ENCODE results near the genes TPSG1, UNKL and RPS2.

GRCh38 chr16:1098625-1099155 is 2.6 kb upstream of the C1QTNF8 start:
- PRO-cap: no peak
- RAMPAGE, long total RNA: no peak

DNA sequence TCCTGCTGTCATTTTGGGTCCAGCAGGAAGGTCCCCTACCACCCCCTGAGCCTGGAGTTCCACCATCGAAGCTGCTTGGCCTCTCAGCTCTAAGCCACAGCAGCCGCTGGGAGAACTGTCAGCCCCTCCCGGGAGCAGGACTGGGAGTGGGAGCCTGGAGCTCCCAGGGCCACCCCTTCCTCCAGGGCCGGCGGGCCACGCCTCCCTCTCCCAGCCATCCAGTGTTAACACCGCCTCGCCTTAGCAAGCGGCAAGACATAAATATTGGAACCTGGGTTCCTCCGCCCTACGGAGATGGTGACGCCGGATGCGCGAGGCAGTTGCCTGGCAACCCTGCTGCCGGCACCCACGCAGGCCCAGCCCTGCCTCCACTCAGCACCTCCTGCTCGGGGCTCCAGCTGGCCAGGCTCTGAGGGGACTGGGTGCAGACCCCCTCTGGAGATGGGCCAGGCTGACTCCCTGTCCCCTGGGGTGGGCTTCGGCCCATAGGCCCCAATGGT is 27.5 kb upstream of the CACNA1H start:
- PRO-cap: no peak
- RAMPAGE, long total RNA: no peak

GRCh38 chr16:1144981-1145824 is 7.7 kb upstream of the CACNA1H start:
- PRO-cap: unidirectional peak, plus-strand start at chr16:1145566
- RAMPAGE, long total RNA: no peak

DNA sequence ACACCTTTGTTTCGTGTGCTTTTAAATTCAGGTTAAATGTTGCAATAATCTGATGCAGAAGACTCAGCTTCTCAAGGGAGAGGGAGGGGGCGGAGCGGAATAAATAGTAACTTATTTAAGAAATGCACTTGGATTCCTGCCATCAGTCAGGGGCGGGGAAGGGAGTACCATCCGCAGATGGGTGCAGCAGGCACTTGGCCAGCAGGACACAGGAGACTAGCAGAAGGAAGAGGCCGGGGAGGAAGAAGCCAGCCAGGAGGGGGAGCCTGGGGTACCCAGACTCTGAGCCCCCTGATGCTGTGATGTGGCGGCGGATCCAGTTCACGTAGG is 3.5 kb downstream of the TPSG1 start:
- PRO-cap: no peak
- RAMPAGE, long total RNA: no peak

- PRO-cap: no peak
- RAMPAGE, long total RNA: no peak
Measured at GRCh38 chr16:1225078-1225556, at the start of gene TPSG1. Gene TPSG1, minus strand, starts transcription at chr16:1225268.

DNA sequence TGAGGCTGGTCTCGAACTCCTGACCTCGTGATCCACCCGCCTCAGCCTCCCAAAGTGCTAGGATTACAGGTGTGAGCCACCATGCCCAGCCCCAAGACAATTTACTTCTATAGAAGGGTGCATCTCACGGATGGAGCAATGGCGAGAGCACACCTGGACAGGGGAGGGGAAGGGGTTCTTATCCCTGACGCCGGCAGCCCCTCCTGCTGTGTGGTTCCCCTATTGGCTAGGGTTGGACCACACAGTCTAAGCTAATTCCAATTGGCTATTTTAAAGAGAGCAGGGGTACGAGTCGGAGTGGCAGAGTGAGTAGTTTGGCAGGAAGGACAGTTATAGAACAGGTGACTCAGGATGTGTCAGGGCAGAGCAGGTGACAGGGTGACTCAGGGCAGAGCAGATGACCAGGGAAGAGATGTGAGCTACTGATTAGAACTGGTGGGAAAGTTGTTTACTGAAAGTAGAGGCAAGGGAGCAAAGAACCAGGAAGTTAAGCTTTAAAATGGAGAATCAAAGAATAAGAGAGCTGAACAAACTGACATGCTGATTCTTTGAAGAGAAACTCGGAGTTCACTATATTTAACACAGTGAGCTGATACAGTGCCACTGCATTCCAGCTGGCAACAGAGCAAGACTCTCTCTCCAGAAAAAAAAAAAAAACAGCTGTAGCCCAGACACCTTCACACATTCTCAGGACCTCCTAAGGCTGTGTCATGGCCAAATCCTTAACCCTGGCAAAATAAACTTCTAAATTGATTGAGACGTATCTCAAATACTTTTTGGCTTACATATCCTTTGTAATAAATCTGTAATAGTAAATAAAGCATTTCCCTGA is 12.5 kb upstream of the UBE2I start:
- PRO-cap: no peak
- RAMPAGE, long total RNA: no peak

GRCh38 chr16:1317228-1318313 is 8.1 kb downstream of the UBE2I start:
- PRO-cap: no peak
- RAMPAGE, long total RNA: no peak

GRCh38 chr16:1324580-1325402 is 8.7 kb upstream of the BAIAP3 start:
- PRO-cap: no peak
- RAMPAGE, long total RNA: no peak

DNA sequence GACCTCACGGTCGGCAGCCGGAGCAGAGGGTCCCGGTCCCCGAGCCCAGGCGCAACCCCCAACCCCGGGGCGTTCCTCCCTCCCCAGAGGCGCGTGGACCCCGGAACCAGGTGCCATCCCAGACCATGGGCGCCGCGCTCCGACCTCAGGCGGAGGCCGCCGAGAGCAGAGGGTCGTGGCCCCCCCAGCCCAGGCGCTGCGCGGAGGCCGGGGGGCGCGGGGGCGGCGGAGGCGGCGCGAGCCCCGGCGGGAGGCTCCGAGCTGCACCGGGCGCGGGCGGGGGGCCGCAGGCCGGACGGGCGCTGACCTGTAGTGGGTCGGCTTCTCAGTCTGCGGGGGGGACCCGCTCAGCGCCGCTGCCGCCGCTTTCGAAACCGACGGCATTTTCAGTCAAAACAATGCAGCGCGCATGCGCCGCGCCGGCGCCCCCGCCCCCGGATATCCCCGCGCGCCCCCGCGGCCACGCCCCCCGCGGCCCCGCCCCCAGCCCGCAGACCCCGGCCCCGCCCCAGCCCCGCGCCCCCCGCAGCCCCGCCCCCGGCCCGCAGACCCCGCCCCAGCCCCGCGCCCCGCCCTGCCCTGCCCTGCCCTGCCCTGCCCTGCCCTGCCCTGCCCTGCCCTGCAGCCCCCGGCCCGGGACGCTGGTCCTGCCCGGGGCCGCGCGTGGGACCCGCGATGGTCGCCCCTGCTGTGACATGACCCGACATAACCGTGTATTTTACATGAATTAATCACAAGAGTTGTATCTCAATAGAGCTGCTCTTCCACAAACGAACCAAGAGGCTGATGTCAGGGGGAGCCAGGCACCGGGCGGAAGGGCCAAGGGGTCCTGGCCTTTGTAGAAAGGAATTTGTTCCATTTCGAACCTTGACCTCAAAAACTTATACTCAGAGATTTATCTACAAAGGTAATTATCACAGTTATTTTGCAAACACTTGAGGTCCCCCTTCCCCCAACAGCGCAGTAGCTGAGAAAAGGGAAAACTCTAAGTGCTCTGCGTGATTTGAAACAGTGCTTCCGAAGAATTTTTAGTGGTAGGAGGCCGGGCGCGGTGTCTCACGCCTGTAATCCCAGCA is at the start of gene UNKL:
UNKL (minus strand) TSS at position 397 of the 1,076 bp plus-strand sequence.
- PRO-cap: bidirectional peak, plus-strand start at position 565 of the sequence, minus-strand start at position 387 of the sequence
- RAMPAGE, long total RNA: no peak

- PRO-cap: no peak
- RAMPAGE, long total RNA: no peak
Measured at GRCh38 chr16:1428488-1428992, 2.3 kb upstream of the PERCC1 start.

- PRO-cap: no peak
- RAMPAGE, long total RNA: no peak
Measured at GRCh38 chr16:1458652-1459656, 14.6 kb upstream of the CCDC154 start.

GRCh38 chr16:1470847-1471871 is 3.7 kb downstream of the CLCN7 start:
- PRO-cap: bidirectional peak, plus-strand start at chr16:1471099, minus-strand start at chr16:1470979
- RAMPAGE, long total RNA: no peak

DNA sequence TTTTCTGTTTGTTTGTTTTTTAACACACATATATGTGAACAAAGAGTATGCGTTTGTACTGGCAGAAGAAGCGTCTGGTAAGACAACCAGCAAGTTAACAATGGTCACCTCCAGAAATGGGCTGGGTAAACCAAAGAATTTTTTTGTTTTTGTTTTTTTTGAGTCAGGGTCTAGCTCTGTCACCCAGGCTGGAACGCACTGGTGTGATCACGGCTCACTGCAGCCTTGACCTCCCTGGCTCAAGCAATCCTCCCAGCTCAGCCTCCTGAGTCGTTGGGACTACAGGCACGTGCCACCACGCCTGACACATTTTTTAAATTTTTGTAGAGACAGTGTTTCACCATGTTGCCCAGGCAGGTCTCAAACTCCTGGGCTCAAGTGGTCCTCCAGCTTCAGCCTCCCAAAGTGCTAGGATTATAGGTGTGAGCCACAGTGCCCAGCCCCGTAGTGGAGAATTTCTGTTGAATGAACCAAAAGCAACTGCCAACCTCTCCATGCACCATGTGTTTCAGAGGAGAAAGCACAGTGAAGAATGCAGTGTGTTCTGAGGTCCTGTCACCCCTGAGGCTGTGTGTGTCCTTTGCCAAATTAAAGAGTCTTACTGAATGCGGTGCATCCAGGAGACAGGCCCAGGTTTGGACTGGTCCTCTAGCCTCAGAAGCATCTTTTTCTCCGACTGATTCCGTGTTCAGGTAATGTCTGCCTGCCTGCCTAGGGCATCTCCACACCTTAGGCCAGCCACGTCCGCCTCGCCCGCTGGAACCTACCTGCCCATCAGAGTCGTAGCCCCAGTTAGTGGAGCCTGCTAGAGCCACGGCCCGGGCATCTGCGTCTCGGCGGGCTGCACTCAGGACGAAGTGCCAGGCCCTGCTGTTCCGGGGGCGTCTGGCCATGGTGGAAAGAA is 1.5 kb downstream of the SPSB3 start:
- PRO-cap: no peak
- RAMPAGE, long total RNA: no peak

DNA sequence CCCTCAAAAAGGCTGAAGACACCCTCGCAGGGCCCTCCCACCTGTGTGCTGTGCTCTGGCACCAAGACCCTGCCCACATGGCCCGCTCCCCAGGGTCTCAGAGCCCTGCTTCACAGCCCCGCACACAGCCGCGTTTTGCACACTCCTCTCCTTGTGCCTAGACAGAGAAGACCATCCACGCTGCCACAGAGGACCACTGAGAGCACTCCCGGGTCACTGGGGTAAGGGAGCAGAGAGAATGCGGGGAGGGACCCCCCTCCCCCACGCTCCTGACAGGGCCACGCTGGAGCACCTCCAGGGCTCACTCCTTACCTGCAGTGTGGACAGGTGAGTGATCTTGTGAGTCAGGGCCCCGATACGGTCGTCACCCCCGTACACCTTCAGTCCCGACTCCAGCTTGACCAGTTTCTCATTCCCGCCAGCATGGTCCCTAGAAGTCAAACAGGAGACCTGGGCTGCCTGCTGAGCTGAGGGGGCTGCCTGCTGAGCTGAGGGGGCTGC is 7.0 kb downstream of the HAGH start:
- PRO-cap: no peak
- RAMPAGE, long total RNA: no peak

DNA sequence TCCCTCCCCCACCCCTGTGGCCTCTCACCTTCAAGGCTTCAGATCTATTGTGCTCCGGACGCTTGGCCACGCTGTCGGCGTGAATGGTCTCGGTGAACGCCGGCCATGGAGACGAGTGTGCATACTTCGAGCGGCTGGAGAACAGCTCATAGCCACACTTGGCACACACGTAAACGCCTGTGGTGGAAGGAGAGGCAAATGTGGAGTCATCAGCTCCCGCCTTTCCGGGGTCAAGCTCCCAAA is 1.8 kb downstream of the MSRB1 start:
- PRO-cap: no peak
- RAMPAGE, long total RNA: no peak

DNA sequence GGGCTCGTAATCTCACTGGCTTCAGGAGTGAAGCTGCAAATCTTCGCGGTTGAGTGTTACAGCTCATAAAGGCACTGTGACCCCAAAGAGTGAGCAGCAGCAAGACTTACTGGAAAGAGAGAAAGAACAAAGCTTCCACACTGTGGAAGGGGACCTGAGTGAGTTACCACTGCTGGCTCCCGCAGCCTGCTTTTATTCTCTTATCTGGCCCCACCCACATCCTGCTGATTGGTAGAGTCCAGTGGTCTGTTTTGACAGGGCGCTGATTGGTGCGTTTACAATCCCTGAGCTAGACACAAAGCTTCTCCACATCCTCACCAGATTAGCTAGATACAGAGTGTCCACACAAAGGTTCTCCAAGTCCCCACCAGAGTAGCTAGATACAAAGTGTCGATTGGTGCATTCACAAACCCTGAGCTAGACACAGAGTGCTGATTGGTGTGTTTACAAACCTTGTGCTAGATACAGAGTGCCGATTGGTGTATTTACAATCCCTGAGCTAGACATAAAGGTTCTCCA is 1.7 kb upstream of the NDUFB10 start:
- PRO-cap: no peak
- RAMPAGE, long total RNA: no peak

DNA sequence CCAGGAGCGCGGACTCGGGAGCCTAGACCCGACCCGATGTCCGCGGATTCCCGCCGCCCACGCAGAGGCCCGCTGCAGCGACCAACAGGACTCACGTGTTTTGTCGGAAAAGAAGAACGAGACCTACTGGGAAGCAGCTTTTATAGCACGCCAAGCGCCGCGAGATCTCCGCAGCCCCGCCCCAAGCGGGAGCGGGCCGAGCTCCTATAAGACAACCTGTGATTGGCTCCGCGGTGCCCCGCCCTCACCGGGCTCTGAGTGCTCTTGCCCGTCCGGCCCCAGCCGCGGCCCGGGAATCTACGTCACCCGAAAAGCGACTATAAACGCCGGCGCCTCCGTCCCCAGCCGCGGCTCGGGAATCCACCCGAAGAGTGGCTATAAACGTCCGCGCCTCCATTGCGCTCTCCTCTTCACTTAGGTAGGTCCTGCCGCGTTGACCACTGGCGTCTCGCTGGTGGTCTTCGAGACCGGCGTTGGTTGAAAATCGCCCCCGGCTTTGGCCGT is at the start of gene RPS2:
RPS2 (minus strand) TSS at position 115 of the 504 bp plus-strand sequence.
- PRO-cap: bidirectional peak, plus-strand start at position 322 of the sequence, minus-strand start at position 115 of the sequence
- RAMPAGE, long total RNA: start-site peak on the plus strand centred at position 265 of the sequence, 81 bp wide, 12 reads

GRCh38 chr16:1965216-1966097 is 831 bp upstream of the RPS2 start:
- PRO-cap: no peak
- RAMPAGE, long total RNA: no peak

DNA sequence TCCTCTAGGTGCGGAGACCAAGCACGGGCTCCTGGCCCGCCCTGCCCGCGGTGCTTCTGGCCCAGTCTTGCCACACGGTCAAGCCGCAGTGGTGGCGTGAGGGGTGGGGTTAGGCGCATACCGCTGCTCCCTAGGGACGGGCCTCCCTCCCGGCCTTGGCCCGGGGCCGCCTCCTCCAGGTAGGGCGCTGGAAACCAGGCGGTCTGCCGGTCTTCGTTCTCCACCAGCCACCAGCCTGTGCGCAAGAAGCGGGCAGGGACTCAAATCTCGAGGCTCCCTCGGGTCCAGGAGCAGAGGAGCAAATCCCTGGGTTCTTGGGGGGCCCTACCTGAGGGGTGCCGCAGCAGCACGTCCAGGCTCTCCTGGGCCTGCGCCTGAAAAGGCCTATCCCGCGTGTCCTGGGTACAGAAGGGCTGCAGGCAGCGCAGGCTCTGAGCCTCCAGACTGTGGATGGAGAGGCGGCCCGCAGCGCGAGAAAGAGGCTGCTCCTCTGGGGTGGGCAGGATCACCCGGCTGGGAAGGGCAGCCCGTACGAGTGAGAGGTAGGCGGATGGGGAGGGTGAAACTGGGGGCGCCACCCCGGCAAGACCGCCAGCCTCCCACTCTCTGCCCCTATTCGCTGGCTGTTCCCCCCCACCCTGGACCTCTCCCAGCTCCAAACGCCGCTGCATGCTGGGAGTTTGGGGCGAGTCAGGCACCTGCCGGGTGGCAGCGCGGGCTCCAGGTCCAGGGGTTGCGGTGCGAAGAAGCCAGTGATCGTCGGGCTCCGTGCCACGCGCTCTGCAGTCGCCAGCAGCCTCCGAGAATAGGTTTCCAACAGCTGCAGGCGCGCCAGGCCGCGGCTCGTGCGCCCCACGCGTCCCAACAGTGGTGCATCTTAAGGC is 1.4 kb downstream of the NOXO1 start:
- PRO-cap: no peak
- RAMPAGE, long total RNA: no peak

GRCh38 chr16:1998053-1998924 is 8.5 kb downstream of the SYNGR3 start:
- PRO-cap: no peak
- RAMPAGE, long total RNA: no peak

Data from vagina (tissue), 1 donor.